Airway epithelial cell (primary cell): ENCODE measurements around a stretch of chr6.

DNA sequence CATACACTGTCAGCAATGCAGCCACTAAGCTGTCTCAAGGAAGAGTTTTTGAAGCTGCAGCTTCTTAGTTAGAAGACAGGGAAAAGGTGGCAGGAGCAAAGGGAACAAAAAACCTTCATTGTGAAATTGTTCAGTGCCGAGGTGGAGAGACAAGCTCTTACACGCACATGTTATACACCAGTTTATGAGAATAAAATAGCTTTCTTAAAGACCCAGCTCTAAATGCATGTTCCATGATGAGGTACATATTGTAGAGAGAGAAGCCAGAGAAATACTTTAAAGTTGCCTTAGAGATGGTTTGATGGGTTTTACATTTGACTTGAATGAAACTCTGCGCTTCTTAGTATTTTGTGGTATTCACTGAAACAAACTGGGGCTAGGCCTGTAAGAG, 10.1 kb downstream of the NEDD9 start:
- RAMPAGE, long total RNA, result no peak

- RAMPAGE, long total RNA, result no peak
Measured at GRCh38 chr6:11224151-11224930, 8.1 kb downstream of the NEDD9 start.

DNA sequence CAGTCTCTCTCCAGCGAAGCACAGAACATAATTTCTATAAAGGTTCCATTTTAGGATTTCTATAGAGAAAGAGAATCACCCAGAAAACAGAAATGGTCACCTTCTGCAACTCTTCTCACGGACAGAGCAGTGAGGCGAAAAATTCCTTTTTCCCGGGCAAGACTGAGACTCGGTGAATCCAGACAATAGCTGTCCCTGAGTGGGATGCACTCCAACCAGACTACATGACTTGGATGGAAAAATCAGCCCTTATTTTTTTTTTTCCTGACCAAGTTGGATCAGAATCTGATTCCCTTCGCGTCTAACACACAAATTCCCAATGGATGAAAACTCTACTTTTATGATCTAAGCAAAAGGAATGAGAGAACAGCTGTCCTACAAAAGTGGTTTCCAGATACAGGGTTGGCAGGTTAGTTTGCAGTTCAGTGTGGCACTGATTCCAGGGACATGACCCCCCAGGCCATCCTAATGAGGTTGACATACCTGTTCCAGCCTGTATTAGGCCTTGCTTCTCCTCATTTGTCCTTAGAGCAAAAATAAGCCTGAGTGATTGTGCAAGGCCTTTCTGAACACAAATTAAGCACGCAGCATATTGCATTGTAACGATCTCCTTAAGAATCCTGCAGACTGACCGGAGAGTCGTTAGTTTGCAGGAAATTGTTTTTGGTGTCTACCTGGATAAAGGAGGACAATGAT, 1.3 kb upstream of the NEDD9 start:
- RAMPAGE, long total RNA, result no peak

DNA sequence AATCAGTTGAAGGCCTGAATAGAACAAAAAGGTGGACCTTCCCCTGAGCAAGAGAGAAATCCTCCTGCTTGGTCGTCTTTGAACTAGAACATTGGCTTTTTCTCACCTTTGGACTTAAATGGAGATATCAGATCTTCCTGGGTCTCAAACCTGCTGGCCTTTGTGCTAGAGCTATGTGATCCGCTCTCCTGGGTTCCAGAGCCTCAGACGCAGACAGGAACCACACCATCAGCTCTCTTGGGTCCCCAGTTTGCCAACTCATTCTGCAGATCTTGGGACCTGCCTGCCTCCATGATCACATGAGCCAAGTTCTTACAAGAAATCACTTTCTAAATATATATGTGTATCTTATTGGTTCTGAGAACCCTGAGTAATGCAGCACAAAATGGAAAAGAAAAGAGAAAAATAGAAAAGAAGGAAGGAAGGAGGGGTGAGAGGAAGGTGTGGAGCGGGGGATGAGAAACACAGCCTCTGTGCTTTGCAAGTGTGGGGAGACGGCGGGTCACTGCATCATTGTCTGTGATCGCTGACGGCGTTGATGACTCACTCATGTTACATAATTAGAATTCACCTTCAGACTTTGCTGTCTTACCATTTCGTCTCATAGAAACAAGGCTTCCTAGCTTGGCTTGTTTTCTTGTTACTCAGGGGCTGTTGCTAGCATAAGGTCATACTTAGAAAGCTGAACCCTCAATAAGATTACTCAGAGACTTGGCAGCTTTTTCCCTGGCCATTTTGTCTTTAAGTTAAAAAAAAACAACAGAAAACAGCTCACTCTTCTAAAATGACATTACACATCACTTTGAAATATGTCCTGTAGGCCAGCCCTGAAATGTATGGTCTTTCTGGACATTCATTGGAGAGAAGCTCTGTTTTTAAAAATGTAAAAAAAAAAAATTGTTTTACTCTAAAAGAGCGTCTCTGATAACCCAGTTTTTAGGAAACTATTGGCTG, 85.7 kb upstream of the NEDD9 start:
- RAMPAGE, long total RNA, result no peak

DNA sequence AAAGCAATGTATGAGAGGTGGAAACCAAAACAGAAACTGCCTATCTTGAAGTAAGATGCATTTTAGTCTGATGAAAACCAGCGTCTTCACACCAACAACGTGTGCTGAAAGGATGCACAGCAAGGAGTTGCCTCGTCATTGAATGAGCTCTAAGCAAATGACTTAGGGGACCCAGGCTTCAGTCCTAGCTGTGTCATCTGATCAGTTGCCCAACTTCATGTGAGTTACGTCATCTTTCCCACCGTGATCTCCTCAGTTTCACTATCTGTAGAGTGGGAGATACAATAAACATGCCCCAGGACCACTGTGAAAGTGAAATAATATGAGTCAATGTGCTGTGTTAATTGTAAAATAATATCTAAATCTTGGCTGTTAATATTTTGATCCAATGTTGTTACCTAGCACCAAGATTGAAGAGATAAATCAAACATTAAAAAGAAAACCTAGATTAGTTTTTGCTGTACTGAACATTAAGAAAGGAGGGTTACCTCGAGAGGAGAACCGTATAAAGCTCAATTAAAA, 134.2 kb upstream of the NEDD9 start:
- RAMPAGE, long total RNA, result no peak

DNA sequence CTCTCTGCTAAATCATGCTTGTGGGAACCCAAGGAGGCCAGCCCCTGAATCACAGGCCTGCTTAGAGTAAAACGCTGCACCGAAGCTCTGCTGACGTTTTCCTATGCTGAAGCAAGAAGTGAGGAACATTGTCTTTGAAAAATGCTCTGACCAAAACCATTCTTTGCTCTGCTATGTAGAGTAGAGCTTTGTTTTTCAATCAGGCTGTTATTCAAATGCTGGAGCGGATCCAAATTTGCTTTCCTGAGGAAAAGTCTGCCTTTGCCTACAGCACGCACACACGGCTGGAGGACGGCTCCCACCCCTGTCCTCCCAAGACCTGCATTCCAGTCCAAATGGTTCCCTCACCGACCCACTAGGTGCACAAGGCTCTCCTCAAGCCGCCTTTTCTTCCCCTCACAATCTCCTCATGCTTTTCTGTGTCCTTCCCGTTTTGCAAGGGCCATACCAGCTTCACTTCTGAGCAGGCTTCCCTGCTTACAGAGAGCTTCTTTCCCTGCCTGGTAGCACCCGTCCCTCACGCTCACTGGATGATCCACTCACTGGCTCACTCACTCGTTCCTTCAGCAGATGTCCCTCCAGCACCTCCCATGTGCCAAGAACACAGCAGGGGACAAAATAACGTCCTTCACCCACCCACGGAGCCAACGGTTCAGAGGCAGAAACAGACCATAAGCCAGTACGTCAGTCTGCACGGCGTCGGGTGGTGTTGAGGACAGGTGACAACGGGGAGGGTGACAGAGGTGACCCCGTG, 137.9 kb upstream of the NEDD9 start:
- RAMPAGE, long total RNA, result no peak

DNA sequence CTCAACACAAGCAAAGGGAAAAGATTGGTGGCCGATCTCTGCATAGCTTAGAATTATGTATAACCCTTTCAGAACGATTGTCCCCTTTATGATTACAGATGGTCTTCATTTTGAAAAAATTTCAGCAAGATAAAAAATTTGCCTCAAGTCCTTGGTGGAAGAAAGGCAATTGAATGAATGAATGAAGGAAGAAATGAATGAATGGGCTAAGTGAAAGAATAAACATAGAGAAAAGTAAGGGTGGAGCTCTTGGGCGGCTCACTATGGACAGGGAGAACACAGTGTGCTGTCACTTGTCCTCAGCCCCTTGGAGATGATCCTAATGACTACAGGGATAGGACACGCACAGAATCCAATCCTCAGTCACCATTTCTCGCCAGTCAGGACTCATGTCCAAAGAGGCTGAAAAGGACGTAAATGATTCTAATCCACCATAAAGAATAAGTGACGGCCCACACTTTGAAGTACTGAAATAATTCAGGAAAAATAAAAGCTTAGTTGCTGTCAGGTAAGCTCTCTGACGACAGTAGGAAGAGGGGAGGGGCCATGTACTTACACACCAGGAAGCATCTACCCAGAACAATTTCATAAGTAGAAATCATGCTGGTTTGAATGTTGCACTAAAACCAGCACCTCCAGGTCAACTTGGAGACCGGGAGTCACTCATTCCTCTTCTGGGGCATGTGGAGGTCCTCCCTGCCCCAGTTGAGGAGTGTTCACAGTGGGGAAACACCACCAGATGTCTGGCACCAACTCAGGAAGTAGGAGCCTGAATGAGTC, 149.0 kb upstream of the NEDD9 start:
- RAMPAGE, long total RNA, result no peak

GRCh38 chr6:11650087-11650780, 112.7 kb downstream of the TMEM170B start:
- RAMPAGE, long total RNA, result no peak

DNA sequence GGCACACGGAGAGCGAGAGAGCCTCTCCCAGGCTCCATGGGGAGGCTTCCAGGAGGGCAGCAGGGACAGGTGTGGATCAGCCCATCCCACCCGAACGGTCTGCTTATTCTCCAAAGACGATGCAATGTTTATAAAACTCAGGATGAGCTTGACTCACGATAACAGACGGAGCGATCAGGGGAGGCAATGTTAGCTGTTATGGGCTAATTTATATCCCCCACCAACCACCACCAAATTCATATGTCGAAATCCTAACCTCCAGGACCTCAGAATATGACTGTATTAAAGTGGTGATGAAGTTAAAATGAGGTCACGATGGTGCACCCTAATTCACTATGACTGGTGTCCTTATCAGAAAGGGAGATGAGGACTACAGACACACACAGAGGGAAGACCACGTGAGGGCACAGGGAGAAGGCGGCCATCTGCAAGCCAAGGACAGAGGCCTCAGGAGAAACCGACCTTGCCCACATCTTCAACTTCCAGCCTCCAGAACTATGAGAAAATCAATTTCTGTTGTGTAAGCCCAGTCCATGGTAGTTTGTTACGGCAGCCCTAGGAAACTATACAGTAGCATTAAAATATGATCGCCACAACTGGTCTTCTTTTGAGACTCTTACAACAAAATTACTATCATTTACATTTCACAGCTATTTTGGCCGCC, 7.0 kb downstream of the ADTRP start:
- RAMPAGE, long total RNA, result no peak

- RAMPAGE, long total RNA, result no peak
Measured at GRCh38 chr6:11772320-11772788, 6.2 kb downstream of the ADTRP start.

GRCh38 chr6:11774243-11774599, 4.4 kb downstream of the ADTRP start:
- RAMPAGE, long total RNA, result no peak

DNA sequence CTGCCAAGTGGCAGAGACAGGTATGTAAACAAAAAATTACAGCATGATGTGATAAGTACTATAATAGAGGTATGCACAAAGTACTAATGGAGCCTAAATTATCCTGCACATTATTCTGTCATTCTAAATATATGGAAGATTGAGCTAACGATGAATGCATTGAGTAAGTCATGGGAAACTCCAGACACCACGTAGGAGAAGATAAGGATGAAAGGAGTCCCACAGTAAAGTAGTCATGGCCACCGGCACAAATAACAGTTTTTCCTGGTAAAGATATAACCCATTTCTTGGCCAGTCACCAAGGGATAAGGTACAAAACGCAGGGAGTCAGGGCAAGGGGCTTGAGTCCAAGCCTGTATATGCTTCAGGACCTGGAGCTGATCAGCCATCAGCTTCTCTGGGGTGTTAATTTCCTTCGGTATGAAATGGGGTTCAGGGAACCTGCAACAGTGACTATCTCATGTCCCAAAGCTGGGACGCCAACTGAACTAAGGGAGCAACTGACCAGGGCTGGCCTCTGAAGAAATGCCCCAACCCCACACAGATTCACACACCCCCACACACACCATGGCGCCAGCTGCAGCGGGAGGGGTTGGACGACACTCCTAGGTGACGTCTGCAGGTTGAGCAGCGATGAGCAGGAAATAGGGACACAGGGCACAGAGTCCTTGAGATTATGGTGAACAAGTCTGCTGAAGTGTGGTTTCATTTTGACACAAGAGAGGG, 7.2 kb upstream of the ADTRP start:
- RAMPAGE, long total RNA, result no peak

DNA sequence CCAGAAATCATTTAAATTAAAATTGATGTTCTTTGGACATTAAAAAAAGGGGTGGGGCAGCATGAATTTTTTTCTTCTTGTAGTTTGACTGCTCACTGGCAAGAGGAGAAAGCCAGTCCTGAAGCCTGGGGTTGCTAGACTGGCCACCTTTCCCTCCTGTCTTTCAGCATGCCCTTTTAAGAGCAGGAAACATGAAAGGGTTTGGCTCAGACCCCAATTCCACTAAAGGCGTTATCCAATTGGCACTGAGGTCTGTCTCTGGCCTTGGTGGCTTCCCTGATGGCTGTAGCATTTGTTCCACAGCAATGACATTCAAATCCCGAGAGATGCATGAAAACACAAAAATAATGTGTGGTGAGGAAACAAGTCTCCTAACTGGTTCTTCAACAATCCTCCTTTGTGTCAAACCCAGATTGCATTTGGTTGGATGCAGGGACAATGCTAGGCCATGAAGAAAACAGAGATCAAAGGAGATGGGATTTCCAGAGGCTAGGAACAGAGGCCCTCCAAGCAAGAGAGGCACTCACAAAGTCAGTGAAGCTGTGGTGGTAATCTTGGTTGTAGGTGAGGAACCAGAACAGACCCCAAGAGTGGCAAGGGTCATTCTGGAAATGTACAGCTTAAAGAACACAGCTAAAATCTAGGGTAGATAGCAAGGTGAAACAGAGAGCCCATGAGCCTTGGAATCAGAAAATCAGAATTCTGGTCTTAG, 56.5 kb upstream of the ADTRP start:
- RAMPAGE, long total RNA, result no peak

GRCh38 chr6:11931008-11931971, 80.8 kb upstream of the HIVEP1 start:
- RAMPAGE, long total RNA, result no peak

DNA sequence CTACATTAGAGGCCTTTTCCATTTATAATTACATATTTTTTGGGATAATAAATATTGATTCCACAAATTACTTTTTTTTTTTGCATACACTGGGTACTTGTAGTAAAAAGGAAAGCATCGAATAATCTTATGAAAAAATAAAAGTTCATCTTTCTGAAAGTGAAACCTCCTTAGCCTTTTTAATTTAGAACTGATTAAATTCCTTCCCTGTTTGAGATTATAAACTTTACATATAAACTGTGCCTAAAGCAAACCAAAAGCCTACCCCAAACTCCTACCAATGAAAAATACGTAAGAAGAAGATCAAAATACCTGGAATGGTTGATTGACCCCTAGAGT, 75.0 kb upstream of the HIVEP1 start:
- RAMPAGE, long total RNA, result no peak

DNA sequence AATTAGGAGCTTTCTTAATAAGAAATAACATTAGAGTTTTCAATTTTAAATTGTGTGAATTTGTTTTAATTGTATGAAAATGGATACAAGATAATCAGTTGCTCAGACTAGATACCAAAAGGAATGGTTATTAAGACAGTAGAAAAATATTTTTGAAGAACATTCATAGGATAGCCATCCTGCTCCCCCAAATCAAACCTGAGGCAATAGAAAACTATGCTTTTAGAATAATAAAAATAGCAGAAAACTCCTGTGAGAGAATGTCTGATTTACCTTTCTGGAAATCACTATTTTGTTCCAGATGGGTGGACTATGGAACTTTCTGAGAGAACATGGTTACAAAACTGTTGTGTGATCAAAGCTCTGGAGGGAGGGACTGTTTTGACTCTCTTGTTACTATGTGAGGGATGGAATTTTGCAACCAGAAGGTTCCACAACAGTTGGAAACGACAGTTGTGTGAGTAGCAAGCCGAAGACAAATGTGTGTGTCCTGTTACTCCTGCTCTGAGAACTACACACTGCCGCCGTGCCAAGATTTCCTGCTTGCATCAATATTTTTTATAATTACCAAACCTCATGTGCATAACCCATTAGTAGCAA, 11.1 kb upstream of the HIVEP1 start:
- RAMPAGE, long total RNA, result no peak

GRCh38 chr6:12013370-12013550, 1.1 kb downstream of the HIVEP1 start:
- RAMPAGE, long total RNA, result no peak

GRCh38 chr6:12123063-12124052, 111.2 kb downstream of the HIVEP1 start:
- RAMPAGE, long total RNA, result no peak

GRCh38 chr6:12291521-12291807, 1.3 kb downstream of the EDN1 start:
- RAMPAGE, long total RNA, result no peak

DNA sequence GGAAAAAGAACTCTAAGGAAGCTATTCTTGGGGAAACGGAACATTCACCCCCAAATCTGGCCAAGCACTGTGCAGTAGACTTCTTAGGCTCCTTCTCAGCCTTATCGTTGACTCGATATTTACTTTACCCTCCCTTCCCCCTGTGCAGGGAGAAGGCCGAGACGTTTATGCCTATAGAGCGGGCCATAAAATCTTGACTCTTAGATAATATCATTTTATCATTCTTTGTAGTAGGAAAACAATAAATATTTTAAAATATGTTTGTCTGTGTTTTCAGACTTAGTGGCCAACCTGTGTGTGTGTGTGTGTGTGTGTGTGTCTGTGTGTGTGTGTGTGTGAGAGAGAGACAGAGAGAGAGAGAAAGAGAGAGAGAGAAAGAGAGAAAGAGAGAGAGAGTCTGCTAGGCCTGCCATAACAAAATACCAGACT, 74.1 kb downstream of the EDN1 start:
- RAMPAGE, long total RNA, result no peak